Measurements from ENCODE around the genes CDYL and RPP40.

- PRO-cap = unidirectional peak, plus-strand start at chr6:3403586
Measured at GRCh38 chr6:3403116-3403691, 53.6 kb downstream of the SLC22A23 start.

DNA sequence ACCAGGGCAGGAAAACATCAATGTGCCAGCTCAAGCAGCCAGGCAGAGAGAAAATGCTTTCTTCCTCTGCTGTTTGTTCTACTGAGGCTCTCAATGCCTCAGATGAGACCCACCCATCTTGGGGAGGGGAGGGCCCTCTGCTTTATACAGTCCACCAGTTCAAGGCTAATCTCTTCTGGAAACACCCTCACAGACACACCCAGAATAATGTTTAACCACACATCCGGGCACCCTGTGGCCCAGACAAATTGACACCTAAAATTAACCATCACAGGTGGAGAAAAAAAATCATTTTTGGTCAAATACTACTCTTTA, 89.3 kb upstream of the SLC22A23 start:
- PRO-cap = no peak

GRCh38 chr6:3585449-3585742, 128.5 kb upstream of the SLC22A23 start:
- PRO-cap = no peak

GRCh38 chr6:3664514-3665093, 86.9 kb downstream of the PXDC1 start:
- PRO-cap = no peak

GRCh38 chr6:3756309-3756955, 4.9 kb upstream of the PXDC1 start:
- PRO-cap = no peak

GRCh38 chr6:3841549-3842084, 7.6 kb upstream of the FAM50B start:
- PRO-cap = no peak

- PRO-cap = no peak
Measured at GRCh38 chr6:3856424-3856977, 7.3 kb downstream of the FAM50B start.

- PRO-cap = no peak
Measured at GRCh38 chr6:3939126-3939384, 82.0 kb upstream of the PRPF4B start.

DNA sequence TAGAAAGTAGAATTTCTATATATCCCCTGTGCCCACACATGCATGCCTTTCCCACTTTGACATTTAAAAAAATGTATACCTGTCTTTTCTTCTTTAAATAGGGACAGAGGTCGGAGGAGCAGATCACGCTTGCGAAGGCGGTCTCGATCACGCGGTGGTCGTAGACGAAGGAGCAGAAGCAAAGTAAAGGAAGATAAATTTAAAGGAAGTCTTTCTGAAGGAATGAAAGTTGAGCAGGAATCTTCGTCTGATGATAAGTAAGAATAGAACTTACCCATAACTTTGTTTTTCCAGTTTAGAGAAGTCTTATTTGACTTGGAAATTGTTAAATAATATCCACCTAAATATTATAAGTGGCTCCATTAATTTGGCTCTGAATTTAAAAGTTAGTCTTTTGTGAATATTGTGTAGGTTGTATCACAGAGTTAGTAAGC, 19.6 kb downstream of the PRPF4B start:
- PRO-cap = no peak

DNA sequence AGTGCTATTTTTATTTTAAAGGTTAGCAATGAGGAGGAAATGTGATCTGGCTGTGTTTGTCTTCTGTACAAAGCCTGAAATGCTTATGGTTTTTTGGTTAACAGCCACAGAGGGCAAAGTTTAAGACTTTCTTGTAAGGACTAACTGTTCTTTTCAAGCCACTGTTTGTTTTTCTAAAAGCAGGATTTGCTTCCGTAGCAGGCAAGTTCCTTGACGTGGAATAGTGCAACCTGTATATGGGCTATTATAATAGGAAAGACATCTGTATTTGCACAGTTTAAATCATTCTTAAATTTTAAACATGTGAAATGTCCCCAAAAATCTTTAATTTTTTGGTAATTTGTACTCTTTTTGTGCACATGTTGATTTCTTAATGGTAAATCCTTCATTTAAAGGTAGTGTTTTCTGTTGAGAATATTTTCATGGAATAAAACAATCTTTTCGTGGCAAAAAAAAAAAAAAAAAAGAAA, 25.8 kb downstream of the ECI2 start:
- PRO-cap = no peak

DNA sequence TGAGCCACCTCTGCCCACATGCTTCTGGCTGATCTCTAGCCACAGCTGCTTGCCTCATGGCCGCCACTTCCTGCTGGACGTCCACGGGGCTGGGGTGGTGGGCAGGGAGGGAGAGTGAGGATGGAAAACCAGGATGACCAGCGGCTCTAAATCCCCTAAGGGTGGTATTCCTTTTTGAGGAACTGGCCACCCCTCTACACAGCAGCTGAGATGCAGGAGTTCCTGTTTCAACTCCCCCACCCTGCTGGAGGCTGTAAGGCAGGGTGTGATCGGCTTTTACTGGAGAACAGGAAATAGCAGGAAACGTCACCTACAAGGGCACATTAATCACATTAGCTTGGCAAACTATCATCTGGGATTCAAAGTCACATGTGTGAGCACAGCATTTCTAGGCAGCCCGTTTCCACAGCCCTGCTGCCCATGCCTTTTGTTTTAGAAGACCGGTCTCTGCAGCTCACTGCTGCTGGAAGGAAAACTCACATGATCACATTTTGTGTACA, 181.6 kb upstream of the ECI2 start:
- PRO-cap = bidirectional peak, plus-strand start at position 435 of the sequence, minus-strand start at position 246 of the sequence

- PRO-cap = bidirectional peak, plus-strand start at chr6:4358956, minus-strand start at chr6:4358812
Measured at GRCh38 chr6:4358168-4359404, 223.2 kb upstream of the ECI2 start.

DNA sequence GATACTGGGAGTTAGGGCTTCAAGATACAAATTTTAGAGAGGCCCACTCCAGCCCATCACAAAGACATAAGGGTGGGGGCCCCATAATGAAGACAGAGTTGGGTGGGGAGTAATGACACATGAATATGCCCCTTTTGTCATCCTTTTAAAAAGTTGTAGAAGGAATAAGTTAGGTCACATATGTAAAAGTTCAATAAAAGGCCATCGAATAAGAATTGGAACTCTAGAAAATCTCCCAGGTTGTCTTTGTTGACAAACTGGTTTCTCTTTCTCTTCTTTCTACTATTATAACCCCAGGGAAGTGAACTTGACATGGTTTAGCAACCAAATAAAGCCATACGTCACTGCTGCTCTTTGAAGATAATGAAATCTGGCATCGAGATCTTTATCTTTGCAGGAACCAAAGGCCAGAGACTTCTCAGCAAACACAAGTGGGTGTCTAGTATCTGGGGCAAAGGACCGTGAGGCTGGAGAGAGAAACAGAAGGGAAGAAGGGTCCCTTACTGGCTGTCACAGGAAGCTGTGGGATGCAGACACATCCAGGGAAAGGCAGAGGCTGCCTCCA, 286.7 kb upstream of the CDYL start:
- PRO-cap = no peak

DNA sequence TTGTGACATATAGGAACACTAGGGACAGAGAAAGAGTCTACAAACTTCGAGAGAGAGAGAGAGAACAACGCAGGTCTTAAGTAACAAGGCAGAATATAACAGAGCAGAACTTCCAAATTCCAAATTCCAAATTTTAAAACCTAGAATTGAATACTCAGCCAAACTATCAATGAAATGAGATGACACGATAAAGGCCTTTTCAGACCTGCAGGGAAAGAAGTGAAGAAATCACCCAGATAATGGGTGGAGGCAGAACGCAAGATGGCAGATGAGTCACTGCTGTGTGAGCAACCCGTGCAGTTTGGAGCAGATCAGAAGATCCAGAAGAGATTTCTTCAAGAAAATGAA, 88.3 kb upstream of the CDYL start:
- PRO-cap = no peak

DNA sequence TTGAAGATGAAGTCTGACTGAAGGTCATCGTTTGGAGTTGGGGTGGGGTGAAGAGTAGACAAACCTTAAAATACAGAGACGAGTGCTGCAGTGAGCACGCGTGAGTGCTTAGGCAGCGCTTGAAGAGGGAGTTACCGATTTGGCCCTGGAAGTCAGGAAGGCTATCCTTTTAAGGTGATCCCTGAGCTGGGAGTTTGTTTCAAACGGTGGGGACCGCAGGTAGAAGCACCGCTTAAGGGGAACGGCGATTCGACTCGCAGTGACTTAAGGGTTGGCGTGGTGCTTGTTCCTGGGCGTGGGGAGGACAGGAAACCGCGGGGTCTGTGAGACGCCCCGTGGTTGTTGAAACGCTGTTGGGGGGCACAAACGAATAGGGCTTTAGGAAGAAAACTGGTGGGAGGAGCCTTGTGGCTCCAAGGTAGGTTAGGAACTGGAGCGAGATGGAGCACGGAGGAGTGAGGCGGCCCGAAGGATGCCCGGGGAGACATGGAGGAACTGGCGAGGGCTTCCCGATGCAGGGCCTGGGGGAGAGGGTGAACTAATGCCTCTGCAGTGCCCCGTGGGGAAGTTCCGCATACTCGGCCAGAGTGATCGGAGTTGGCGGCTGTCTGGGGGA, 1.4 kb upstream of the CDYL start:
- PRO-cap = no peak

- PRO-cap = bidirectional peak, plus-strand start at chr6:4776428, minus-strand start at chr6:4776130; bidirectional peak, plus-strand start at chr6:4776667, minus-strand start at chr6:4776629
Measured at GRCh38 chr6:4775964-4777027, at the start of gene CDYL. Gene CDYL (plus strand): TSS chr6:4776404.

DNA sequence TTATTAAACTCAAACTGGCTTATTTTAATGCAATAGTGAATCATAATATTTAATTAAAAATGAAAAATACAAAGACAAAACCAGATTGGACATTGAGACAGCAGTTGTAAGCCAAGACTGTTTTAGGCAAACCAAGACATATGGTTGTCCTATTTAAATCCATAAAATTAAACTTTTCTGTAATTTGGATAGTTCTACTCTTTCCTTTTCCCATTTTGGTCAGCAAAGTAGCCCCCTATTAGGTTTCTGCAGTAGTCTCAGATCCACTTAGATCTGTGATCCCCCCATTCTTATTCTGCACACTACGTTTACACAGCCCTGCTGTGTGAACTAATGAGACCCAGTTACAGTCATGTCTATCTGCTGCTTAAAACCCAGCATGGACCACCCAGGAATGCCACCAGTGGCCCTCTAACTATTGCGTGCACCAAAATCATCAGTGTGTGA, 70.5 kb downstream of the CDYL start:
- PRO-cap = no peak

GRCh38 chr6:4901538-4902187, 102.2 kb downstream of the RPP40 start:
- PRO-cap = no peak

DNA sequence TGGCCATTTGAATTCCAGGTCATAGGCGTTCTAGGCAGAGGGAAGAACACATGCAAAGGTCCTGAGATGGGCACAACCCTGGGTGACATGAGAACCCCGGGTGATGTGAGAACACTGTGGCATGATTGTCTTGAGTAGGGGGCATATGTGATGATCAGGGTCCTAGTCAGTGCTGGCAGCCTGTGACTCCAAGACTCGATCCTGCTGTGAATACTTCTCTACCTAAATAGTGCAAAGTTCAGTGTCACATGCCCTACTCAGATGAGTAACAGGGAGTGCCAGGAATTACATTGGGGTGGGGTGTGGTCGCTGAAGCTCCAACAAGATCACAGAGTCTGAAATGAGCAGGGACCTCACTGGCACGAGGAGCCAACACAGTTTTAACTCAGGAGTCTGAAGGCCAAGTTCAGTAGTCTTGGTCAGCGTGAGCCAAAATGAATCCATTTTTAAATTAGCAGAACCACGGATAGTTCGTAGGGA, 72.4 kb downstream of the RPP40 start:
- PRO-cap = no peak

GRCh38 chr6:5003484-5004210, at the start of gene RPP40:
Gene RPP40 (minus strand): TSS chr6:5004037.
- PRO-cap = bidirectional peak, plus-strand start at chr6:5003819, minus-strand start at chr6:5003651; bidirectional peak, plus-strand start at chr6:5004118, minus-strand start at chr6:5004037

Measured in gallbladder (tissue), 1 donor.